ENCODE measurements around a stretch of chr10.

GRCh38 chr10:3101133-3101701 lies 33.9 kb downstream of the PFKP start:
- PRO-cap, 8 experiments = no peak in any of the 8 experiments

- PRO-cap, 8 experiments = no peak in any of the 8 experiments
These were observed 49.1 kb downstream of the PITRM1 start for GRCh38 chr10:3123432-3123957.

DNA sequence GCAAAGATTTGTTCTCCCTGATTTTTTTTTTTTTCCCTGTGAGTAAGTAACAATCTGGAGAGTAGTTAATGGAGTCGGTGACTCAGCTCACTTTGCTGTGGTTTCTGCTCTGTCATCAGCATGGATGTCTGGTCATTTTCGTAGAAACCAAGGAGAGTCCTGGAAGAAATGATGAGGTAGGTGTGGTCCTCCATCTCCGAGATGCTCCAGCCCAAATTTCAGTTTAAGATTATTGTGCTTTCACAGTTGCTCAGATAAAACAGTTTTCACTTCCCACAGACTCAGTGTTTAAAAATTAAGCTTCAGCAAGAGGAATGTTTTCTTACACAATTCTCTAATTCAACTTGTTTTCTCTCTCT lies 76.4 kb upstream of the PITRM1 start:
- PRO-cap, 8 experiments = no peak in any of the 8 experiments

- PRO-cap, 8 experiments = no peak in any of the 8 experiments
These were observed 120.0 kb upstream of the PITRM1 start for GRCh38 chr10:3292552-3293054.

- PRO-cap, 8 experiments = no peak in any of the 8 experiments
These were observed 300.6 kb upstream of the PITRM1 start for GRCh38 chr10:3473188-3473614.

GRCh38 chr10:3667998-3669115 lies 116.7 kb downstream of the KLF6 start:
- PRO-cap, 8 experiments = peak in 5 of 8 experiments; most common plus-strand start chr10:3668836 (in 4); most common minus-strand start chr10:3668643 (in 1)

DNA sequence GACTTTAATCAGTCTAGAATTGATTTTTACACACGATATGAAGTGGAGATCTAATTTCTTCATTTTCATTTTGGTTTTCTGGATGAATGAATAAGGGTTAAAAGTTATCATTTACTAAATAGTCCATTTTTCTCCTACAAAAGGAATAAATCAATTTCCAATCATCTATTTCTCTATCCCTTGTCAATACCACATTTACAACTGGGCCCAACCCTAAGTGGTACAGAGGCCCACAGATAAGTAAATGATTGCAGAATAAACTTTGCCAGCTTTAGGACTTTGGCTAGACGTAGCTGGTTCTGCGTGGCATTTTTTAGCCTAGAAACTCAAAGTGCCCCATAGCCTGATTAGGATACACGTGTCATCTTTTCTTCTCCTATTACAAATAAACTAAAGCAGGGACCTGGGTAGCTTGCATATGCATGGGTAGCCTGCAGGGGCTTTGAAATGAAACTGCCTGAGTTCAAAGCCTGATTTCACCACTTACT lies 56.5 kb downstream of the KLF6 start:
- PRO-cap, 8 experiments = no peak in any of the 8 experiments

GRCh38 chr10:3783047-3783331 lies 2.0 kb downstream of the KLF6 start:
- PRO-cap, 8 experiments = peak in 8 of 8 experiments; most common plus-strand start chr10:3783161 (in 5); most common minus-strand start chr10:3783223 (in 4)

GRCh38 chr10:3827243-3827569 lies 42.2 kb upstream of the KLF6 start:
- PRO-cap, 8 experiments = no peak in any of the 8 experiments

- PRO-cap, 8 experiments = peak in 6 of 8 experiments; most common plus-strand start chr10:3875142 (in 1); most common minus-strand start chr10:3875303 (in 2)
These were observed 89.9 kb upstream of the KLF6 start for GRCh38 chr10:3874775-3875381.

DNA sequence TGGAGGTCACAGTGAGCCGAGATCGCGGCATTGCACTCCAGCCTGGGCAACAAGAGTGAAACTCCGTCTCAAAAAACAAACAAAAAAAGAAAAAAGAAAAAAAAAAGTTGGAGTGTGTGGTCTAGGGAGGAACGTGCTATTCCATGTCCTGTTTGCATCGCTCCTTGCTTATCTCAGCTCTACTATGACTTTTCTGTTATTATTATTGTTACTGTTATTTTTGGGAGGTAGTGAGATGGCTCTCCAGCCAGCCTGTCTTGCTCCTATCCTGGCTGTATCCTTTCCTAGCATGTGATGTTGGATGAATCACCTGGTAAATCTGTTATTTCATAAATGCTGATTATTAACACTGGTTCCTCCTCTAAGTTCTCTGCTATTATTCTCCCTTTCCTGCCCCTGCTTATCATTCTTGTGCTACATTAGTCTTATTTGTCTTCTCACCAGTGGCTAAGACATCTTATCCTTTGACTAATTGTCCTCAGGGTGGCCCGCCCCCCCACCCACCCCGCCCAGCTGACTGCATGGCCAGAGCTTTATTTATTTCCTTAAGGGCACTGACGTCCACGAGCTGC lies 109.9 kb upstream of the KLF6 start:
- PRO-cap, 8 experiments = no peak in any of the 8 experiments

DNA sequence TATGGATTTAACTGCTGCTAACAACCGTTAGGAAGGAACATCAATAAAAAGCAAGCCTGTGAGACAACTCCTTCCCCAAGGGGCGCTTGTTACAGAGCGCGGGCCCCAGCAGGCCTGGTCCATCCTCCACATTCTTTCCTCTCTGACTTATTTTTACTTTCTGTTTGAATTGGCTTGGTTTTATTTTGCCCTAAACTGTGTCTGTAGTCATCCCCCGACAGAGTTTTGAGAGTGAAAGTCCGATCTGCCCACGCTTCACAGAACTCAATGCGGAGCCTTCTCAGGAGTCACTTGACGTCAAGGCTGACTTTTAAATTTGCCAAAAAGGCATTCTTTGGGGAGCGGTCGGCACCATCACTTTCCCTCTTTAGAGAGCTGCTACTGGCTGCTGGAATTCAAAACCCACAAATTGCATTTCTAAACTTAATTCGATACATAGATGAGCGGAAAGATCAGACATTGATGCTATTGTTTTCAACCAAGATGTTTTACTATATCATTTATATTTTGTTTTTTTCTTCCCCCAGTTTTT lies 150.2 kb upstream of the KLF6 start:
- PRO-cap, 8 experiments = peak in 8 of 8 experiments; most common plus-strand start position 220 of the sequence (in 3); most common minus-strand start position 144 of the sequence (in 8)

DNA sequence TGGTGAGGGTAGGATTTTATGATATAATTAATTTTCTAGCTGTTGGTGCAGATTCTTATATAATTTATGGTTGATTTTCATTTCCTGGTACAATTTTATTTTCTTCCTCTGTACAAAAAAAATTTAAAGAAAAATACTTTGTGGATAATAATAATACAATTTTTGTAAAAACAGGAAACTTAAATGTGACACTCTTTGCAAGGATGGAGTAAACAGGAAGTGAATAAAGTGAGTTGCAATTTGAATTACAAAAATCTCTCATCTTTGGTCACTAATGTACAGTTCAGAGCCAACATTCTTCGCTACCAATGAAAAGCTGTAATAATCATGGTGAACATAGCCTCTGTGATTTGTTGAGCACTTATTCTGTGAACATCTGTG lies 295.1 kb upstream of the KLF6 start:
- PRO-cap, 8 experiments = no peak in any of the 8 experiments

- PRO-cap, 8 experiments = no peak in any of the 8 experiments
These were observed 458.5 kb upstream of the KLF6 start for GRCh38 chr10:4243379-4244122.

- PRO-cap, 8 experiments = no peak in any of the 8 experiments
These were observed 498.8 kb upstream of the KLF6 start for GRCh38 chr10:4283613-4284347.

DNA sequence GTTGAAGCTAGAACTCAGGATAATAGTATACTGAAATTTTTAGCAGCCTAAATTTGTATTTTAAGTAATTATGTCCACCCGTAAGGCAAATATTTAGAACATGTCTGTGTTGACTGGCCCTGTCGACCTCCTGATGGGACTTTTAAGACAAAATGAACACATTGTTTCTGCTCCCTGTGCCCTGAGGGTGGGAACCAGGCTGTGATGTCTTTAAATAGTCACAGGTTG lies 494.9 kb upstream of the AKR1E2 start:
- PRO-cap, 8 experiments = no peak in any of the 8 experiments

GRCh38 chr10:4651730-4651991 lies 174.3 kb upstream of the AKR1E2 start:
- PRO-cap, 8 experiments = no peak in any of the 8 experiments

GRCh38 chr10:4672246-4672529 lies 153.8 kb upstream of the AKR1E2 start:
- PRO-cap, 8 experiments = no peak in any of the 8 experiments

GRCh38 chr10:4780555-4781128 lies 45.4 kb upstream of the AKR1E2 start:
- PRO-cap, 8 experiments = no peak in any of the 8 experiments

- PRO-cap, 8 experiments = no peak in any of the 8 experiments
These were observed 21.6 kb upstream of the AKR1C1 start for GRCh38 chr10:4941397-4942149.

Data from peripheral blood mononuclear cell (primary cell).